Measurements from ENCODE around the genes PPIL1 and RNF8.

DNA sequence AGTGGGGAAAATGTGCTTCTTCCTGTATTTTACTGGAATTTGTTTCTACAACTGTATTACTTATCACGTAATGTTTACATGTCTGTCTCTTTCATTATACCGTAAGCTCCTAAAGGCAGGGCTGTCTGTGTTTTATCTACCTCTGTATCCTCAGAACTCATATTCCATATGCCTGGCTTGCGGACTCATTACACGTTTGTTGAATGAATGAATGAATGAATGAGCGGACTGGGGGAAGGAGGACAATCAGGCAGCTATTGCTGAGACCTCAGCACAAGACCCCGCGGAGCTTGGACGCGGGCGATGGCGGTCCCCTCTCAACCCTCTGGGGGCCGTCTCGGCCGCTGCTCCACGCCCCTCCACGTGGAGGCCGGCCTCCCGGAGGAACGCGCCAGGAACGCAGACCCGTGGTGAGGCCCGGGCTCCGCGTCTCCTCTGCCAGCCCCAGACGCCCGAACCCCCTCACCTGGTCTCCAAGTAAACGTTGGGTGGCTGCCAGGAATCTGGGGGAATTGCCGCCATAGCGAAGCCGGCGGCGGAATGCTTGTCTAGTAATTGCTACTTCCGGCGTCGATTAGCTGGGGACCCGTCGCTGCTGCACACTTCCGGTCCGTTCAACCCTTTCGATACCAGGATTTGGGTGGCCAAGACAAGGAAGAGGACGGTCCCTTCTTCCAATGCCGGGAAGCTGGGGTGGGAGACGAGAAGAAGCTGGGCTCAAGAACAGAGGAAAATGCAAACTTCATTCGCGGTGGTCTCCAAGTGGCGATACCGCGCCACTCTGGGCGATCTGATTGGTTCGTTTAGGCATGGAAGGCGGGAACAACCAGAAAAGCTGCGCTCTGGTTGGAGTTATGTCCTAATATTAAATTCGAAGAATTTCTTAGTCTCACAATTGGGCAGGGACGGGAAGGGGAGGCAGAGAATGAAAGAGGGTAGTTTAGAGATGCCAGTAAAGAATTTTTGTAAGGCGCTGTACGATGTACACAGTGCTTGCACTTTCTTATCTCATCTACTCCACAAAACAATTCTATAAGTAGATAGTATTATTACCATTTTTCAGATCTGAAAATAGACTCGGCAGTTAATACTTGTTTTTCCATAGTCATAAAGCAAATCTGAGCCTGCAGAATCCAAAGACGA is at the start of gene PPIL1:
Gene PPIL1 (minus strand): TSS at position 553 of the 1,143 bp plus-strand sequence.
- CAGE, long polyA plus RNA = start-site peak on the minus strand centred at position 549 of the sequence, 10 bp wide, 69 and 50 reads in 2 replicates
- RRBS = 1% methylated on average over 19 of the region's 59 CpGs

GRCh38 chr6:36985087-36985319 is 993 bp downstream of the MTCH1 start:
- CAGE, long polyA plus RNA = no peak
- RRBS = no CpG with 5 or more reads among the region's 10 CpGs

DNA sequence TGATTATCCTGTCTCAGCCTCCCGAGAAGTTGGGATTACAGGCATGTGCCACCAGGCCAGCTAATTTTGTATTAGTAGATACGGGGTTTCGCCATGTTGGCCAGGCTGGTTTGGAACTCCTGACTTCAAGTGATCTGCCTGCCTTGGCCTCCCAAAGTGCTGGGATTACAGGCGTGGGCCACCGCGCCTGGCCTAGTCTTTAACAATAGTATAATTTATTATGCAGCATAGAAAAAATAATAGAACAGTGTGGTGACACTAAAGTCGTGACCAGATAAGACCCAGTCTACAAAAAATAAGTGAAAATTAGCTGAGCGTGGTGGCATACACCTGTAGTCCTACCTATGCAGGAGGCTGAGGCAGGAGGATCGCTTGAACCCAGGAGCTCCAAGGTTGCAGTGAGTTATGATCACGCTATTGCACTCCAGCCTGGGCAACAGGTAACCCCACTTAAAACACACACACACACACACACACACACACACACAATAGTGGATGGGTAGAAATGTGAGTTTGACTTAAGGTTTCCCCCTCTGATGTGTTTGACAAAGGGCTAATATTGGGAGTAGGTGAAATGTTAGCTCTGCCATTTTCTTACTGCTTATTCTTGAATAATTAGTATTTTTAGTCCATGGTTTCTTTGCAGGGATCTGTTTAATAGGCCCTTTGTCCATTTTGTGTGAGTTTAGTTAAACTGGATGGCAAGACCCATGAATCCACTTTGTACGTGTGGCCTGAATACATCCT is 6.6 kb downstream of the PIM1 start:
- CAGE, long polyA plus RNA = no peak
- RRBS = no CpG with 5 or more reads among the region's 11 CpGs

DNA sequence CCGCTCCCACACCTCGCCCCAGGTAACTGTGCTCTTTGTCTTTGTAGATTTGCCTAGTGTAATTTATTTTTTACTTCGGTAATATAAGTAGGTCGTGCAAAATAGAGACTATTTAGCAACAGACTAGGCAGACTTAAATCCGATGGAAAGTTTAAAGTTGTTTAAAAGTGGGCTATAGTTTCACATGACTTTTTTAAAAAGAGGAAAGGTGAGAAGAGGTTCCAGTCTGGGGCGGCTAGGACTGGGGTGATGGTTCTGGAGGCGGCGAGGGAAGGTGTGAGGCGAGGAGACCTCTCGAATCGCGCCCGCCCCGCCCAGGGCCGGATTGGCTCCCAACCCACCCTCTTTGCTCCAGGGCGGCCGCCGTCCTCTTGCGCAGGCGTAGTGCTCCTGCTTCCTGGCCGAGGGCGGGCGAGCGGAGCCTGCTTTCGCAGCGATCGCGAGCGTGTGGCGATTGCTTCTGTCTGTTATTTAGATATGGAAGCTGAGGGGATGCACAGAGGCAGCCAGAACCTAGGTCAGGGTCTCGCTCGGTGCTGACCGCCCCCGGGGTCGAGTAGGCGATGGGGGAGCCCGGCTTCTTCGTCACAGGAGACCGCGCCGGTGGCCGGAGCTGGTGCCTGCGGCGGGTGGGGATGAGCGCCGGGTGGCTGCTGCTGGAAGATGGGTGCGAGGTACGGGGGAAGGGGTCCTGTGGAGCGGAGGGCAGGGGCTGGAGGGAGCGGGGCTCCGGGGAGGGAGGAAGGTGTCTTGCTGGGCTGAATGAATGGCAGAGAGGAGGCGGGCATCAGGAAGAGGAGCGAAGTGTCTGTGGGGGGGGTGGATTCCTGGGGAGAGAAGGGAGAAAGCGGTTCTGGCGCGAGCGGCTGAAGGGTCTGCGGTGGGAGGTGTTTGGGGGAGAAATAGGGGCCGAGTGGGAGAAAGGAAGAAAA is at the start of gene RNF8:
Gene RNF8 (plus strand): TSS at position 382 of the 932 bp plus-strand sequence.
- CAGE, long polyA plus RNA = no peak
- RRBS = 4% methylated on average over 6 of the region's 59 CpGs

GRCh38 chr6:37446195-37446565 is 13.2 kb downstream of the CMTR1 start:
- CAGE, long polyA plus RNA = no peak
- RRBS = no CpG with 5 or more reads among the region's 6 CpGs

GRCh38 chr6:37517217-37518024 is 17.7 kb upstream of the CCDC167 start:
- CAGE, long polyA plus RNA = no peak
- RRBS = no CpG with 5 or more reads among the region's 18 CpGs

GRCh38 chr6:37535524-37536724 is 36.2 kb upstream of the CCDC167 start:
- CAGE, long polyA plus RNA = no peak
- RRBS = 9% methylated on average over 20 of the region's 70 CpGs

- CAGE, long polyA plus RNA = no peak
- RRBS = no CpG with 5 or more reads among the region's 21 CpGs
Measured at GRCh38 chr6:37643754-37644536, 53.7 kb downstream of the MDGA1 start.

DNA sequence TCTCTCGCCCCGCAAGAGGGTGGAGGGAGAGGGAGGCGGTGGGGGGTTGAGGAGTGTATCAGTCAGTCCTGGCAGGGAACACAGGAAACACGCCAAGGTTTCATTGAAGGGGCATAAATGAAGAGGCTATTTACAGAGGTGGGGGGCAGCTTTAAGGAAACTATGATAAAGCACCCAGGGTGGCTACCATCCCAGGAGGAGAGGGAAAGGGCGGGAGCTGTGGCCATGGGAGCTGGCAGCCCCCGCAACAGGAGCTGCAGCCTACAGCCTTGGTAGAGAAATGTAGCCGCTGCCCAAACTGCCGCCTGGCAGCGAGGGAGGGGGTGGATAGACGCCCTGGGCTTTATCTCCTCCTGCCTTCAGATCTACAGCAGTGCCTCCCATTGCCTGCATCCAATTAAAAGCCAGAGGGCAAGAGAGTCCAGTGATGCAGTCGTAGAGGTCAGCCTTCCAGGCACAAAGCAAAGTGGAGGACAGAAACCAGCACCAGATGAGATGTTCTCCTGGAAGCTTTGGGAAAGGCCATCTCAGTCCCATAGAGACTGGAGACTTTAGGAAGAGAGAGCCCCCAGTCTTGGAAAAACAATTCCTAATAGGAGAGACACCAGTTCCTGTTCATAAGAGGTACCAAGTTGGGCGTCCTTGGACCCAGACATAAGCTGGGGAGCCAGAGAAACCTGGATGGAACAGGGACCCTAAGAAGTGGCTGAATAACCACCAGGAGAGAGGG is 34.9 kb upstream of the ZFAND3 start:
- CAGE, long polyA plus RNA = no peak
- RRBS = no CpG with 5 or more reads among the region's 12 CpGs

DNA sequence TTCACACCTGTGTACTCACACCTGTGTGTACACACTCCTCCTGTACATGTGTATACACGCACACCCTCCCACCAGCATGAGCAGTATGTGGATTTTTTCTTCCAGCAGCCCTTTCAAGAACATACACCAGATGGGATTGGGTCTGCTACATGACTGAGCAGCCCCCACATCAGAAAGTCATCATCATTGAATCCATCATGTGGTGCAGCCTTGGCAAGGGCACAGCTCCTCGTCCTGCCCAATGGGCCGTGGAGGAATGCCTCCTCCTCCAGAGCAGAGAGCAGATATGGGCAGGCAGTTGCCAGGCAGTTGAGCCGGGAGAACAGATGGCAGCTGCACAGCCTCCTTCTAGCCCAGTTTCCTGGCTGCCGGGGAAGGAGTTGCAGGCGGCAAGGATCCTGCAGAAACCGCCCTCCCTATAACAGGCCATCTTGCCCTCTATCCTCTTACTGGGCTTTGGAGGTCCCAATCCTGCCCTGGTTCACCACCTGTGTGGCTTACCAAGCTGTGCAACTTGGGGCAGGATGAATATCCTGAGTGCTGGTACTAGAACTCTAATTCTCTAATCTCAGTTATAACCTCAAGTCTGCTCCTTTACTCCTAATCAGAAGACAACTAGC is 11.9 kb upstream of the ZFAND3 start:
- CAGE, long polyA plus RNA = no peak
- RRBS = 68% methylated on average over 2 of the region's 7 CpGs

DNA sequence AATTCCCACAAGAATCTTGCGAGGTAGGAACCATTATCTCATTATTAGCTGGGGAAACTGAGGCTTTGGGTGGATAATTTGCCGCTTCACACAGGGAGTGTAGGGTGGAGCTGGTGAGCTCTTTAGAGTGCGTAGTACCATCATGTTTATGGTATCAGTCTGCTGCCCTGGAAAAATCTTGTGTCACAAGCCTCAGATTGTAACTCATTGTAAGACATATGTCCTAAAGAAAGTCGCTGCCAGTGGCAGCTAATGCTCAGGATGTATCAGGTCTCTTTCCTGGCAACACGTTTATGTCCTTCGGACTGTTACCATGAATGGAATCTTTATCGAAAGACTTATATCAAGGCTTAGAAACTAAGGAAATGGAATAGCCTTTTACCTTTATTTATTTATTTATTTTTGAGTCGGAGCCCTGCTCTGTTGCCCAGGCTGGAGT is 1.9 kb downstream of the ZFAND3 start:
- CAGE, long polyA plus RNA = no peak
- RRBS = no CpG with 5 or more reads among the region's 8 CpGs

DNA sequence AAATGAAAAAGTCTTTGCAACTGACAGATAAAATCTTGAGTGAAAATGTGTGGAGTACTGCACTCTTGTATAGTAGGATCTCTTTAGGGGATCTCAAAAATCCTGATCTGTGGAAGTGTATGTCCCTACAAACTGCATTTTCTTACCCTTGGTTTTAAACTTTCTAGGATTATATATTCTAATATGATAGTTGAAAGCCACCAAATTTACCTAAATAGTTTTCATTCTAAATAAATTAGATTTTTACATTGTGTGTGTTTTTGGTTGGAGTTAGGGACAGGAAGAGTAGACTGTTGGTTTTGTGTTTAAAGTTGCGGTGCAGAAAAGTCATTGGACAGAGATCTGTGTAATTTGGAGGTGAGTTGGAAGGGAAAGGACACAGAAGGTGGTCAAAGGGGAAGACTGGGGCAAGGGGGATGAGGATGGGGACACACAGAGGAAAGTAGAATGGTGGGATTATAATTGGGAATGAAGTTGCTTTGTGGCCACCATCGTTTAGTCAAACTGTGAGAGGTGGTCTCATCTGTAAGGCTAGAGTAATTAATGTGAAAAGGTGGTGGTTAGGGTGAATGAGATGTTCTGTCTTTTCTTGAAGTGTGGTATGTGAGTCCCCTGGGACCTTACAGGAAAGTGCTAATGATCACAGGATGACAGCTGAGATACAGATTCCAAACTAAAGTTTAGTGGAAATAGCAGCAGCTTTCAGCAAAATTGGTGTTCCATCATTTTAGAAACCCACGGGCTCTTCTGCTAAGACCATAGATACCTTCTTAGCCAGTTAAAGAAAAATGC is 10.5 kb downstream of the ZFAND3 start:
- CAGE, long polyA plus RNA = no peak
- RRBS = no CpG with 5 or more reads among the region's 3 CpGs

DNA sequence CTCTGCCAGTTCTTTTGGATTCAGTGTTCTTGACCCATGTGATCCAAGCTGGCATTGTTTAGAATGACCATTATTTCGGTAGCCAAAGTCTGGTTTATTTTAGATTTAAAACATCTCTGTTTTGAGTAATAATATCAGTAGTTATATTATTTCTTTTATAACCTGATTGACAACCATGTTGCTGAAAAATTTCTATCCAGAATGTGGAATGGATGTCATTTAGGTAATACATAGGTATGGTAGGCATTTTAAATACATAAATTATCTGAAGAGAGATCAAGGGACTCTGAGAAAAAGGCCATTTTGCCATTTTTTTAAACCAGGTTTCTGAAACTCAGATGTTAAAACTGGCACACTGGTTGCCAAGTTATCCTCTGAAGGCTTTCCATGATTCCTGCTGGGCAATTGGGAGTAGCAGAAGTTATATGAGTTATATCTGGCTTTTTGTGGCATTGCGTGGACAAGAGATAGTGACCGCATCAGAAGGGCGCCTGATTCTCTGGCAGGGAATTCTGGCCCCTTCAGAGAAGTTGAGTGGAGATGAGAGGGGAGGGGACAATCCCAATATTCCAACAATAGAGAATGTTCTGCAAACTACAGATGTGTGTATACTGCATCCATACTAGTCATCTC is 107.5 kb downstream of the ZFAND3 start:
- CAGE, long polyA plus RNA = no peak
- RRBS = no CpG with 5 or more reads among the region's 4 CpGs

DNA sequence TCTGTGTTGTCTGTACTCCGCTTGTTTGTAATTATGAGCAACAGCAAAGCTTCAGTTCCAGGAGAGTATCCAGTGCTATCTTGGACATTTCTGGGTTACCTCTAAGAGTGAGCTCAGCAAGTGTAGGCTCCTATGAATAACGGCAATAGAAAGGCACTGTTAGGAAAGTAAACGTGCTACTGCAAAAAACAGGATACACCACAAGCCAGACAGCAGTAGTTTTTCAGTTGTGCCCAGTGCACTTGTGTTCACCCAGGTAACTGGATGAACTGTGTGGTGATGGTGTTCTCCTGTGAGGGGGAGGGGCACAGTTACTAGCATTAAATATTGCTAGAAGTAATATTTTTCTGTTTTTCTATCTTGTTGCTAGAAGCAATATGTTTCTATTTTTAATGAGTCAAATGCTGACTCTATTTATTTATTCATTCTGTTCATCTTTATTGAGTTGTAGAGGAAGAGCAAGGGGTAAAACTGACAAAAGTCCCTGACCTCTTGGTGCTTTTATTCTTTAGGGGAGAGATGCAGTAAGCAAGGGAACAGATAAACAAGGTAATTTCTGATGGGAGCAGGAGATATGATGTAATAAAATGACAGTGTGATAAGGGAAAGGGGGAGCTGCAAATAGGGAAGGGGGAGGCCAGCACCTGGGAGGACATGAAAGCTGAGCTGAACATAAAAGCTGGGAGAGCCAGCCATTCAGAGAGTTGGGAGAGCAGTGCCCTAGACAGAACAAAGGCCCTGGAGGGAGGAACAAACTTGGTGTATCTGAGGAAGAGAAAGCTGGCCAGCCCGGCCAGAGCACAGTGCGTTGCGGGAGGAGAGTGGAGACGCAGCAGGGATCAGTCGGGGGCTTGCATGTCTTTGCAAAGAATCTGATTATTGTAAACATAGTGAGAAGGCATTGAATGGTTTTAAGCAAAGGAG is 317.8 kb downstream of the ZFAND3 start:
- CAGE, long polyA plus RNA = no peak
- RRBS = no CpG with 5 or more reads among the region's 8 CpGs

- CAGE, long polyA plus RNA = no peak
- RRBS = no CpG with 5 or more reads among the region's 8 CpGs
Measured at GRCh38 chr6:38138205-38139166, 319.0 kb downstream of the ZFAND3 start.

- CAGE, long polyA plus RNA = no peak
- RRBS = no CpG with 5 or more reads among the region's 8 CpGs
Measured at GRCh38 chr6:38164149-38164649, 344.7 kb downstream of the ZFAND3 start.

GRCh38 chr6:38571961-38572524 is 67.7 kb downstream of the BTBD9 start:
- CAGE, long polyA plus RNA = no peak
- RRBS = no CpG with 5 or more reads among the region's 3 CpGs

- CAGE, long polyA plus RNA = no peak
- RRBS = no CpG with 5 or more reads among the region's 4 CpGs
Measured at GRCh38 chr6:38699805-38700629, 2.9 kb downstream of the GLO1 start.

DNA sequence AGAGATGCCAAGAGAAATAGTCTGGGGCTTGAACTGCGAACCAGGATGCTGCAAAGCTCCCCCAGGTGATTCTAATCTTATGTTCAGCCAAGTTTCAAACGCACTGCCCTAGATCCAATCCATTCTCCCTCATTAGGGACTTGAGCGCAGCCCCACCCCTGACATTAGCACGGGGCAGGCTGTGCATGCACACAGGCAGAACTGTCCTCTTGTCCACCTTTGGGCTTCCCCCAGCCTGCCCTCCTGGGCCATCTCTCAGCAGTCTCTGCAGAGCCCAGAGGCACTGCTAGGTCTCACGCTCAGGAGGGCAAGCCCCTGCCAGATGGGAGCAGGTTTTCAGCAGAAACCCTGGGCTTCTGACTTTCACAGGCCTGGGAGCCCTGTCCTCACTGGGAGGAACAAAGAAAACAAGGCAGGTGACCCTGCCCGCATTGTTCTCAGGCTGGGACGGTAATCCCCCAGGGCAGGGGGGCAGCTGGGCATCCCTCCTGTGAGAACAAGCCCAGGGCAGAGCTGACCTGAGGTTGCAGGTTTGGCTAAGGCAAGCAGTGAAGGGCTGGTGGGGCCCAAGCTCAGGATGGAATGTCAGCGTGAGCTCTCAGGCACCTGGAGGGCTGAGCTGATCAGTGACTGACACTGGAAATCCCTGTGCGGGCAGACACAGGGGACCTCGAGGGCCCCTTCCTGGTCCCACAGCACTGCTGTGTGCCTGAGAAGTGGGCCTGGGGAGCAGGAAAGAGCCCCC is 24.5 kb downstream of the KCNK5 start:
- CAGE, long polyA plus RNA = no peak
- RRBS = no CpG with 5 or more reads among the region's 10 CpGs

DNA sequence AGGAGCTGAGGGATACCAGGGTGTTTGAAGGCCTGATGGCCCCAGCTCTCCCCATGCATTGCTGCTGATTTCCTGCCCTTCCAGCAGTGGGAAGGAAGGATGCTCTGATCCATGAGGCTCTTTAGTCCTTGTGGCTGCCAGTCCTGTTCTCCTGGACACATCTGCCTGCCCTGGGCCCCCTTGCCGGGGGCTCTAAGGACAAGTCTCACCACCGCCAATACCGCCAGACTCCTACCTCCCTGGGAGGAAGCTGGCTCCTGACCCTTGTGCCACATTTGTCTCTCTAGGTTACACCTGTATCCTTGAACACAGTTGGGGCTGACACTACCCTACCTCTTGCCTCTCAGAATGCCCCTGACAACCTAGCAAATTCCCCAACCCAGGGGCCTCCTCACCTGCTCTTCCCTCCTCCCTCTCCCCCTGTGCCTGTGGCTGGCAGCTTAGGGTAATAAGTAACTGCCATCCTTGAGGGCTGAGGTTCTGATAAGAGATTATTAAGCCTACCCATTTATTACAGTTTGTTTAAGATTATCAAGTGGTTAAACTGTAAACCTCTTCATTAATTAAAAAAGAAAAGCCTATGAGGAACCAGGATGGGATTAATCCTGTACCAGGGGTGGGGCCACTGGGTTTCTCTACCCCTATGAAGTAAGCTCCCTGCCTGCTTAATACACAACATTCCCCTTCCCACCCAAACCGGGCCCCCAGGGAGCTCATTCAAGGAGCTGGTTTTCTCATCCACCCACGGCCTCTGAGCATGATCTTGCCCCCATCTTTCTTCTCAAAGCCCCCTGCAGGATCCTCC is 21.4 kb downstream of the KCNK5 start:
- CAGE, long polyA plus RNA = no peak
- RRBS = no CpG with 5 or more reads among the region's 5 CpGs